Lung (tissue), 4 donors: Measurements from ENCODE around the gene ZNF133.

- PRO-cap, result no peak
- RAMPAGE, long total RNA, result no peak
- RRBS, result no CpG with 5 or more reads among the region's 7 CpGs
Observed at GRCh38 chr20:17971498-17972138, 2.8 kb downstream of the MGME1 start.

DNA sequence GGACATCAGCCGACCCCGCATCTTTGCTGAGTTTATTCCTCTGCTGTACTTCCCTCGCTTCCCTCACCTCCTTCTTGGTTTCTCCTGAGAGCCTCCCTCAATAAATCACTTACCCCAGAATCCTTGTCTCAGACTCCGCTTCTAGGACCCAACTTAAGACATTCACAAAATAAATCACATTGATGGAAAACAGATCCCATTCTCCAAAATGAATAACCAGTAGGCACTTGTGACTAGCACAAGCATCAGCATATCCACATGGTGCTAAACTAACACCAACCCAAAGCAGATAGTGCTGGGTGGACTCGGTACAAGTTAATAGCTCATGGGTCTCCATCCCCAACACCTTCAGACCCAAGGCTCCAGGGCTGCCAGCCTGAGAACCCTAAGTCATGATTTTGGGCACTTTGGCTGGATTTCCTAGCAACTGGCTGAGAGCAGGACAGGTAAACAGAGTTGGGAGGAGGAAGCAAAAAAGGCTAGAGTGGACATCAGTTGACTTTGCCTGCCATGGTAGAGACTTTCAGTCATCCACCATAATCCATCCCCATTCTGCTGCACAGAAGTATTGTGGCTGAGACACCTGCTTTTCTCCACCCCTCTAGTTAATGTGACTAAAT is 39.2 kb downstream of the OVOL2 start:
- PRO-cap, result no peak
- RAMPAGE, long total RNA, result no peak
- RRBS, result no CpG with 5 or more reads among the region's 5 CpGs

GRCh38 chr20:18288010-18288663 is at the start of gene ZNF133:
ZNF133 (plus strand) TSS chr20:18288527.
- PRO-cap, result bidirectional peak, plus-strand start at chr20:18288527, minus-strand start at chr20:18288180
- RAMPAGE, long total RNA, result no peak
- RRBS, result 2% methylated on average over 14 of the region's 50 CpGs

GRCh38 chr20:18412561-18412933 is 54.3 kb downstream of the DZANK1 start:
- PRO-cap, result no peak
- RAMPAGE, long total RNA, result no peak
- RRBS, result no CpG with 5 or more reads among the region's 3 CpGs

- PRO-cap, result no peak
- RAMPAGE, long total RNA, result no peak
- RRBS, result 0% methylated on average over 1 of the region's 12 CpGs
Observed at GRCh38 chr20:19213185-19213526, 714 bp downstream of the SLC24A3 start.

DNA sequence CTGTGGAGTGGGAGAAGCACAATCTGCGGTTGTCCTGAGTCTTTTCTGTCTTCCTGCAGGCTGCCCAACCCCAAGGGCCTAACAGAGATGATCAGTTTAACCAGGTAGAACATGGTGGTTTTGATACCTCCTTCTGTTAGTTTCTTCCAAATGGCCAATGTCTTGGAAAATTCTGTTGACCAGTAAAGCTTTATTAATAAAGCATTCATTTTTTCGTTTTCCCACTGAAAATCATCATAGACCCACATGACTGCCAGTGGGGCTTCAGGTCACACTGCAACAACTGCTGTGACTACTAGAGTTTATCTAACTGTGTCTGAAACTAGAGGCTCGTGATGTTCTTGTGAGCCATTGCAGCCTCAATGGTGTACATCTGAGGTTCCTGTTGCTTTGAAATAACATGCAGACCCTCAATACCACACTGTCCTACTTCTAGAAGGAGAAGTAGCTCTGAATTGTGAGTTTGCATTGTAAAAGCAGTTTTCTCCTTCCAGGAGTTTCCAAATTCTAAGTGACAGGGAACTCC is 27.5 kb downstream of the SLC24A3 start:
- PRO-cap, result no peak
- RAMPAGE, long total RNA, result no peak
- RRBS, result no CpG with 5 or more reads among the region's 3 CpGs

- PRO-cap, result no peak
- RAMPAGE, long total RNA, result no peak
- RRBS, result no CpG with 5 or more reads among the region's 3 CpGs
Observed at GRCh38 chr20:19406522-19407112, 194.2 kb downstream of the SLC24A3 start.

GRCh38 chr20:19541200-19541438 is 216.9 kb upstream of the RIN2 start:
- PRO-cap, result no peak
- RAMPAGE, long total RNA, result no peak
- RRBS, result no CpG with 5 or more reads among the region's 4 CpGs

GRCh38 chr20:19784355-19785316 is 26.6 kb downstream of the RIN2 start:
- PRO-cap, result no peak
- RAMPAGE, long total RNA, result no peak
- RRBS, result 27% methylated on average over 4 of the region's 13 CpGs

- PRO-cap, result no peak
- RAMPAGE, long total RNA, result no peak
- RRBS, result no CpG with 5 or more reads among the region's 7 CpGs
Observed at GRCh38 chr20:19947492-19948082, 69.6 kb upstream of the NAA20 start.

DNA sequence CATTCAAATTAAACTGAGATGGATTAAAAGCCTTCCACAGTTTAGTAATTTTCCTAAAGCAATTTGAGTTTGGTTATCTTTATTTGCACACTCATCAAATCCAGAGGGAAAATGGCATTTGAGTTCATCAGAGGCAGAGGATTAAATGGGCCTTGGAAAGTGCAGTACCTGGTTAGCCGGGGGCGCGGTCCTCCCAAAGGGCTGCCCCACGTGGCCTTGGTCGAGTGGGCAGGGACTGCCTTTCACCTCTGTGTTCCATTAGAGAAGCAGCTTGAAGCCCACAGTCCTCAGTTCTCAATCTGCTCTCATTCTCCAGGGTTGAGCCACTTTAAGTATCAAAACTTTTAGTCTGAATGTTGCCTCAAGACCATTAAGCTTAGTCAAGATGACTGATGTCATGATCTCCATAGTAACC is 156.8 kb upstream of the INSM1 start:
- PRO-cap, result no peak
- RAMPAGE, long total RNA, result no peak
- RRBS, result no CpG with 5 or more reads among the region's 5 CpGs

DNA sequence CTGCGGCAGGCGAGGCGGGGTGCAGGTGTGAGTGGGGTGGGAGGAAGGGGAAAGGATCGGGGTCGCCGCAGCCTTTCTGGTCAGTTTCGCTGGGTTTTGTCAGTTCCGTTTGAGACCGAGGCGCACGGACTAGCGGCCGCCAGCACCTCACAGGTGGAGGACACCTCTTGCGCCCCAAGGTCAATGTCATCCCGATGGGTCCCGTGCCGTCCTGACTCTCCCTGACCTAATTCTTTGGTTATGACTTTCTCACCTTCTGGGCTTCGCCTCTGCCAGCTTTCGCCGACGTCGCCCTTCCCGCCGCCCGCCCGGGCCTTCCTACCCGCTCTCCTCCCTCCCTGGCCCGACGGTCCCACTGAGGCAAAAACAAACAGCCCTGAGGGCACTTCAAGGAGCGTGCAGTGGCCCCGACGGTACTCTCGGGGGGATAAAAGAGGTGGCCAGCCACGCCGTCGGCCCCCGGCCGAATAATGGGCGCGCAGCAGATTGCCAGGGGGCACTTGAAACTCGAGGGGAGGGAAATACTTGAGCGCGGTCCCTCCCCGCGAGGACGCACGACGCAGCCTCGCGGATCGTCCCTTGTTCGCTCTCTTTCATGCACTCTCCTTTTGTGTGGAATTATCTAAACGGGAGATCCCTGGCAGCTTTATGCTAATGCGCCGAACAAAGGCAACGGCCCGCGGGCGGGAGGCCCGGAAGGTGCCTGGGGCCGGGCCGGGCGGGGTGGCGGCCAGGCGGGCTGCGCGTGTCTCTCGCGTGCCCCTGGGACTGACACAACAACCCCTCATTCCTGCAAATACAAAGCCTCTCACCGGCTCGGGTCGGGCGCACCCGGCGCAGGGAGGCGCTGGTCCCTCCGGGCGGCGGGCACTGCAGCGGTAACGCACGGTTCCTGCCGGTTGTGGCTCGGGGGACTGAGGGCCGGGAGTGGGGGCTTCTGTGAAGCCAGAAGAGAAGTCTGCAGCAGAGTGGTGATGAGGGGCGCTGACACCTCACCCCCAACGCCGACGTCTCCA is 3.8 kb upstream of the INSM1 start:
- PRO-cap, result no peak
- RAMPAGE, long total RNA, result no peak
- RRBS, result 5% methylated on average over 15 of the region's 89 CpGs

- PRO-cap, result no peak
- RAMPAGE, long total RNA, result no peak
- RRBS, result no CpG with 5 or more reads among the region's 25 CpGs
Observed at GRCh38 chr20:20452058-20452861, 84.4 kb downstream of the INSM1 start.

DNA sequence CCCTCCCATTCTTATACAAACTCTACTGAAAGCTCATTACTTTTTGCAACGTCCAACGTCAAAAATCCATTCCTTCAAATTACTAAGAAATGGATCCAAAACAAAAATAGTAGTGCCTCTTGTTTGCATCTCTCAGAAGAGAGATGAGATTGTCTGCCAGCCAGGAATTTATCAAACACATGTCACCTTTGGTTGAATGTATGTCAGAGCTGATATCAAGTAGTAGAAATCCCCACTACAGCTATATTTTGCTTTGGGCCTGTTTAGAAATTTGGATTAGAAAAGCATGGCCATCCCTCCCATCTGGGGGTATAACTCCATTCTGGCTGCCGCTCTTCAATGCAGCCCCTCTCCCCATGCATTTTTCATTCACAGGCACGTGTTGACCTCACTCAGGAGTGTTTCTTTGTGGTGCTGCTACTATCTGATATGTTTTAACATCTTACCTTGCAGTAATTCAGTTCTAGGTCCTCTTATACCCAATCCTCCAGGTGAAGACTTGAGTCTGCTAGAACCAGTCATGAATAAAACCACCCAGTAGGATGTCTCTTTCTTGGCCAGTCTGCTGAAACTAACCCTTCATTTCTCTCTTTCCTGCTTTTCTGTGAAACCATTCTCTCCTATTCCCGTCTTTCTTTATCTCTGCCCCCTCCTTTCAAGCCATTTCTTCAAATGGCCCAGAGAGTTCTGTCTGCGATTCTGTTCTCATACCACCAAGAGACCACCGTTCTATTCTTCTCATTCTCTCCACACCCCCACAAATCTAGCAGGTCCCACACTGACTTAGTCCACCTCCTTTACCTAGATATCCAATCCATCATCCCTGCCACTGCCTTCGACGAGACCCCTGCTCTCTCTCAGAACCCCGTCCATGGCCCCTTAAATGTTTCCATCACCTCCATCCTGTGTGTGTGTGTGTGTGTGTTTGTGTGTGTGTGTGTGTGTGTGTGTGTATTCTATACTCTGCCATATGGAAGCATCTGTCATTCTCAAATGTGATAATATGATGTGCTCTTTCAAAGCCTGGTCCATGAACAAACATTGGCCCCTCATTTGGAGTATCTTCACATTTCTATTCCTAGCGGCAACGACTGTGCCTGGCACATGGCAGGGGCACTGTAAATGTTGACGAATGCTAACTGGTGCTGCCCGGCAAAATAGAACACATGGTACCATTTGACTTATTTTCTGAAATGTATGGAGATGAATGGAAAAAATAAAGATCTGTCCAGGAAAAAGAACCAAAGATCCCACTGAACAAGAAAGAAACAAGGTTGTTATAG is 100.6 kb downstream of the INSM1 start:
- PRO-cap, result no peak
- RAMPAGE, long total RNA, result no peak
- RRBS, result no CpG with 5 or more reads among the region's 14 CpGs

DNA sequence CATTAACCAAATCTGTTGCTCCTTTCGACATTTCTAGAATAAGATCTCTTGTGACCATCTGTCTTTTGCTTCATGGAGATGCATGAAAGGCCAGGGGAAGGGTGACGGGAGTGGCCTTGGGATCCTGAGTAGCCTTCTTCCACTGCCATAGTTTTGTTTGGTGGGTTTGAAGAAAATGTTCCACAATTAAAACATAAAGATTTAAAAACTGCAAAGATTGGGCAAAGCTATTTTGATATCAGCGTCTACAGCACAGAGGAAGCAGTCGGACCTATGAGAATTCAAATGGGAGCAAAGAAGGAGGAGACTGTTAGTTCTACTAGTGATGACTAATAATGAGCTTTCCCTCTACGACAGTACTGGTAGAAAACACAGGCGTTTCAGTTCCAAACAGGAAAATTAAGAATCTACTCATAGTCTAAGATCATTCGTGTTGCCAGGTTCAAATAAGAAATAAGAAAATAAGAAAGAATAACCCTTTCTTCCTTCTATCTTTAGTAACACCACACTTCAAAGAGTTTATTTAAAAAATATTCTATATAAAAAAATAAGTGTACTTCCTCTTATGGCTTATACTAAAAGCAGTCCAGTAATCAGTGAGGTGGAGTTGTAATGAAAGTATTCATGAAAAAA is 121.2 kb downstream of the INSM1 start:
- PRO-cap, result no peak
- RAMPAGE, long total RNA, result no peak
- RRBS, result no CpG with 5 or more reads among the region's 7 CpGs

DNA sequence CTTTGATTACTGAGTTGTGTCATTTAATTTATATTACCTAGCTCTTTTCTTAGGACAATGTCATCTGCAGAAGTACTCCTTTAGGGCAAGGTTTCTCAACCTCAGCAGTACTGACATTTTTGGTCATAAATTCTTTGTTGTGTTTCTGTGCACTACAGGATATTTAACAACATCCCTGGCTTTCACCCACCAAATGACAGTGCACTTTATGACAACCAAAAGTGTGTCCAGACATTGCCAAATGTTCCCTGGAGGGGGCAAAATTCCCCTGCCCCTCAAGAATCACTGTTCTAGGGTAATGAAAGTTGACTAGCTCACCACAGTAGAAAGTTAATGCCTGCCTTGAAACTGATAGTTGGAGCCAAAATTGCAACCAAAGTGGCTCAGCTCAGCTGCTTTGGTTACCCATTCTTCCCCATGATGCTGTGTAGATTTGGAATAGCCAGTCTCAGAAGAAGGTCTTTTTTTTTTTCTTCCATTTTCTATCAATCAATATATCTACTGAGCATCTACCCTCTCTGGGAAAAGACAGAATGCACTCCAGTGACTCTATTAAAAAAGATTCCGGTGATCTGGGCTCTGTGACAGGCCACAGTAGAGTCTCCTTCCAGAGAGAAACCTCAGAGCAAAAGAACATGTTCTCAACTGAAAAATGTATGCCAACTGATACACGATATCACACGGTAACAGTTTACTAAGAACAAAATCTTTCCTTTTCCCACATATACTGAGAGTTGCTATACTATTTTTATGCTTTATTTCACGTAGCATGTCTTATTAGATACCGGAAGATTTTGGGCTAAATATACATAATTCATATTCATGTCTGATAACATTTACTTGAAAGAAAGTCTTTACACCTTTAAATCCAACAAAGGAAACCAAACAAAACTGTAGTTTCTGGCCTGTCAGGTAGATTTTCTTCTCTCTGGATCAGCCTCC is 150.4 kb downstream of the RALGAPA2 start:
- PRO-cap, result no peak
- RAMPAGE, long total RNA, result no peak
- RRBS, result no CpG with 5 or more reads among the region's 5 CpGs

- PRO-cap, result no peak
- RAMPAGE, long total RNA, result no peak
- RRBS, result no CpG with 5 or more reads among the region's 2 CpGs
Observed at GRCh38 chr20:20570629-20571331, 141.7 kb downstream of the RALGAPA2 start.

GRCh38 chr20:20574911-20575769 is 137.3 kb downstream of the RALGAPA2 start:
- PRO-cap, result no peak
- RAMPAGE, long total RNA, result no peak
- RRBS, result no CpG with 5 or more reads among the region's 3 CpGs

- PRO-cap, result no peak
- RAMPAGE, long total RNA, result no peak
- RRBS, result no CpG with 5 or more reads among the region's 1 CpG
Observed at GRCh38 chr20:20731587-20732072, 19.2 kb upstream of the RALGAPA2 start.

DNA sequence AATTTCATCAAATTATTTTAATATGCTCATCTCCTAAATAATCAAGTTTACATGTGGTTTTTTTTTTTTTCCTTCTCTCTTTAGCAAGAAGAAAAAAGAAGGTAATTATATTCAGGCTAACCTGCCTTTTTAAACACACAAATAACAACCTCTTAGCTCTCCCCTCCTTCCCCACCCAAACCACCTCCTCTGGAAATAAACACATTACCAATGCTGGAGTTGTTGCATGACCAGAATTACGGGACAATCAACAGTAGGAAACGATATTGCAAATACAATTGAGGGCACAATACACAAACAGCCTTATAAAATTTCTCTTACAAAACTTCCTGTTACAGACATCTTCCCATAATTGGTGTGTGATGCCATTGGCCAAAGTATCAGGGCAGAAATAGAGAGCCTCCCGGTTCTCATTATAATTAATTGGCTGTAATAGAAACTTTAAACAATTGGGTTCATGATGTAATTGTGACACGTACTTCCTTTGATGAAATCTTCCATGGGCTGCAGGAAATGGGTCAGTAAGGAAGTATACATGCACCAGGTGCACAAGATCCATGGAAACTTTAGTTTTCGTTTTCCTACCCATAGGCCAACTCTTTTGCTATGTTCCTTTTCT is 40.2 kb upstream of the RALGAPA2 start:
- PRO-cap, result no peak
- RAMPAGE, long total RNA, result no peak
- RRBS, result no CpG with 5 or more reads among the region's 5 CpGs